Hair follicular keratinocyte (primary cell): ENCODE data around the genes CTSC, TRIM49, TRIM49D1, TRIM49C and HEPHL1.

DNA sequence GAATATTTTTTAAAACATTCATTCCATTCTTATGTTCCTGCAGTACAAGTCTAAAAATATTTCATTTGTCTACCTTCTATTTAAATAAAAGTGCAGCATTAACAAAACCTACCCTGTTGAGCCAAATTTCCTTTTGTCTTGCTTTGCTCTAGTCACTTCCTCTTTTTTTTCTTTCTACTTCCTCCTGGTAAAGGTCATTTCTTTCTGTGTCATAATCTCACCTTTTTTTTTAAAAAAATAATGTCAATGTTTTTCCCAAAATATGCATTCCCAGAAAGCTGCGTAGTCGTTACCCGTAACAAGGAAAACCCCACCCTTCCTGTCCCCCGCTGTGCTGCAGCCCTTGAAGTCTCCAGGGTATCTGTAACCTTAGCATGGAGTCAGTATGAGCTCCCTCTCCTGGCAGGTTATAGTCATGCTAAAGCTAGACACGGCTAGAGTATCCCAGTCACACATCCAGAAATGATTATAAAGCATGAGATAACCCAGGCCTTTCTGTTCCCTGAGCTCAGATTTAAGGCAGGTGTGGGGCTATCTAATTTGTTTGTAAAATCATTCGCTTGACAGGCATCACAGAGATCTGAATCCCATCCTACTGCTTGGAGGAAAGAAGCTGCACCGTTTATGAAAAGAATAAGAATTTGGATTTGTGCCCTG lies 51.1 kb upstream of the EED start:
- RAMPAGE, long total RNA: no peak

DNA sequence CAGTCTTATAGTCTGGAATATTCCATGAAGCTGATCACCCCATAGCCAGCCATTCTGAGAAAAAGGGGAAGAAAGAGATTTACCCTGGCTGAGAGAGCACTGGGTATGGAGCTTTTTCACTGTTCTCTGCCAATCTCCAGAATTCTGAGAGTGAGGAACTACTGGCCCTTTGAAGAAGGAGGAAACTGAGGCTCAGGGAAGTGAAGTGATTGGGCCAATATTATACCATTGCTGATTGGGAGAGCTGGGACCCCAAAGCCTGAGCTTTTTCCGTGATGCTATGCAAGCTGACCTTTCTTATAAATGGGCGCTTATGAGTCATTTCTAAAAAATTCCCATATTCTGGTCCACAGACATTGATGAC lies 67.5 kb downstream of the CCDC81 start:
- RAMPAGE, long total RNA: no peak

DNA sequence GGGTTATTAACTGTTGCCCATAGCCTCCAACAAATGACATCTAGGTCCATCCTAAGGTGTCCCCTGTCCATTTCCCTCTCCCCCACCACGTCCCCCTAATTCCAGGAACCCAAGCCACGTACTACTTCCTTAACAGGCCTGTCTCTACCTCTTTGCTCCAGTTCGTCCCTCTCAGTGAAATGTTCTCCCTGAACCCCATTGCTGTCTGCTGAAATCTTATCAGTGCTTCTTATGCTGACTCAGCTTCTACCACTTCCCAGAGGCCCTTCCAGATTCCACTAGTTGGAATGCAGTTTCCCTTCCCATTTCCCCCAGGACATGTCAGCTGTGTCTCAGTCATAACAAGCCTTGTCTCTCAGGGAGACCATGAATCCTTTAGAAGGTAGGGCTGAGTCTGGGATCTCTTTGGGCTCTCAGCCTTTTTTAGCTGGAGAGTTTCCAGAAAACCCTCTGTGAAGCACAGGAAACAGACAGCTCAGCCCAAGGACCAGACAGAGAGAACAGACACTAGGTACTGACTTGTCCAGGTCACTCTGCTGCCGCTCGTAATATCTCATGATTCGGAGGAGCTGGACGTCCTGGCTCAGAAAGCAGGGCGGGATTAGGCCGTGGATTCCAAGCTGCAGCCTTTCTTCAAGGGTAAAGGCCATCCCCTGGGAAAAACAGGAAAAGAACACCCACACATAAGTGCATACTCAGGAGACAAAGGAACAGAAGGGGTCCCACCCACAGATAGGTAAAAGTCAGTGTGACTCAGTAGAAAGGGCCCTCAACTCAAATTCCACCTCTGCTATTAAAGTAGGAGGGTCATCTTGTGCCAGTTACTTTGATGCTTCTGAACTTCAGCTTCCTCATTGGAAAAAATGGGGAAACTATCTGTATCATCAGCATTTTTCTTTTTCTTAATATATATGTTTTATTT lies 184.7 kb downstream of the CCDC81 start:
- RAMPAGE, long total RNA: no peak

DNA sequence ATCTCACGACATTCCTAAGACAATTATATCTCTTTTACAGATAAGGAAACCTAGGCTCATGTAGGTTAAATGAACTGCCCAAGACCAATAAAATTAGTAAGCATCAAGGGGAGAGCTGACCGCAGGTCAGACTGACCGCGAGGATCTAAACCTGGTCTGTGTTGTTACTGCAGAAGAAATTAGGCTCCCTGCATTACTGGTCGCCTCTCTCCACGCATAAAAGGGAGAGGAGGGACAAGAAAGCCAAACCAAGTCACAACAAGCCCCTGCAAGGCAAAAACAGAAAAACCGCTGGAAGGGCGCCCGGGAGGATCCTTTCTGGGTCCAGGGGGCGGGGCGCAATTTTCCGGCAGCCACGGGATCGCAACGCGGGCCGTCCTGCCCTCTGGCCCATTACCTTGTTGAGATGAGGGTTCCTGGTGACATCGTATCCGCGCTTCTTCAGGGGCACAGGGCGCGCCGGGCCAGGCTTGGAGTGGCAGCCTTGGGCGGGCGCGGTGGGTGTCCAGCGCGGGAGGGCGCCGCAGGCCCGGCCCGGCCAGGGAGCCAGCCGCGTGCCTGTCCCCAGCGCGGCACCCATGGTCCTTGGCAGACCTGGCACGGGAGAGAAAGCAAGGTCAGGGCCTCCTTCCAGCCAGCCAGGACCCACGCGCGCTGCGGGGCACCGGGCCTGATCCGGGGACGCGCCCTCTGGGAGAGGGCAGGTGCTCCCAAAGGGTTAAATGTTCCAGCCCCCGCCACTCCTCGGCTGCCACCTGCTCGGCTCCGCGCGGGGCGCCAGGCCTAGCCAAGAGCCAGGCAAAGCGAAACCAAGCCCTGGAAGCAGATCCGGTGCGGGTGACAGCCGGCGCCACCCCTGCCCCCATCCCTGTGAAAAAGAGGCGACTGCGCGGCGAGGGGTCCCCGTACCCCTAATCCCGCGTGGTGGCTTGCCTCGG lies 128.7 kb upstream of the PRSS23 start:
- RAMPAGE, long total RNA: no peak

DNA sequence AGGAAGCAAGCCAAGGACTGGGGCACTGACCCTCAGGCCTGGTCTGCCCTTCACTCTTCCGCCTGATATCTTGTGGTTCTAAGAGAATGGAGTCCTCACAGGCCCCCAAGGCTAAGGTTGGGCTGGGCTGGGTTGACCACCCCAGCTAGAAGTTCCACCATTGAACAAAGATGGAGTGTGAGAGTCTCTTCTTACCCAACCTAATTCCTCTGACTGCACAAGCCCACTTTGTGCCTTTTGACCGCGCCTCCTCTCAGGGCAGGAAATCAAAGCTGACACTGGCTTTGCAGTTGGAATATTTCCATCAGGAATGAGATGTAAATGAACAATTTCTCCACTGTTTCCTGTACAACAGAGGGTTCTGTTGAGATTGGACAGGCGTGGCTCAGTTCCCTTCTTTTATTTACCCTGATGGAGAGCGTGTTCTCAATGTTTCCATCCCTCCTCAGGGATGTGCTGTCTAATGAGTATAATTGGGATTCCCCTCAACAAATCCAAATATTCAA lies 59.2 kb upstream of the PRSS23 start:
- RAMPAGE, long total RNA: no peak

DNA sequence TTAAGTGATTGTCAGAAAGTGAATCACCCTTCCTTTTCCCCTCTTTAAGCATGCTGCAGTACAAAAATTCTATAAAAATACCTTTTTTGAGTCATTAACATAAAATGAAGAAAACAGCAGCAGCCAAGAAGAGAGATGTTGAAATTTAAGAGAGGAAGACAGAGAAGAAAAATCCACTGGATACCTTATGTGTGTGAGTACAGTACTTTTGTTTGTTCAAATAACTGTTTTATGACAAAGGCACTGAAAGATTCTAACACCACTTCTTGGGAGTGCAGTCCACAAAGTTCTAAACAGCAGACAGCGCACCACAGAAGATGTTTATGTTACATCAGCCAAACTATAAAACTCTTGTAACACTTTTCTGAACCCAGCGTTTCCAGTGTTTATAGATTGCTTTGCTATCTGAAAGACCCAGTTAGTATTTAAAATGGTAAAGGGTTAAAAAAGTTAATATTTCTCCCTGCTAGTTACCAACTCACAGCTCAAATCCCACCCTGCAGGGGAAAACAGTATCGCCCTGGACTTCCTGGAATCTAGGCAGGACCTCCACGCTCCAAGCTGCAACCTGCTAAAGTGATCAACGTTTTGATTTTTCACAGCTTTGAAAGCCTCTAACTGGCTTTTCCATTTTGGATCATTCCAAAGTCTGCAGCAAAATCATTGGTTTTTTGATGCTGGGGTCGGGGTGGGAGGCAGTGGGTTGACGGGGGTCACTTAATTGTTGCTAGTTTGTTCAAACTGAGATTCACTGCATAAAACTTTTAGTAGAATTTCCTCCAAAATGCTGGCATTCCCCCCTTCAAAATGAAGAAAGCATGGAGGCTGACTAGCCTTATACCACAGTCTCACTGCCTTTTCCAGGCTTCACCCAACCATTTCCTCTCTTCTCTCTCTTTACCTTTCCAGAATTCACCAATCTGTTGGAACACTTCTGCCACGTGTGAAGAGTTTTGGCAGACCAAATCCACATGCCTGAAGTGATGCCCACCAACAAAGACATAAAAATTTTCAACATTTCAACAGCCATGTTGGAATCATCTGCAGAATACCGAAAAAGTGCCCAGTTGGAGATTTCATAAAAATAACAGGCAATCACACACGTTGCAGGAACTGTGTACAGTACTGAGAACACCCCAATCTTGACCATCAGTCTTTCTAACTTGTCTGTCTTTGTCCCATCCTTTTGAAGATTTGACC lies 4.5 kb downstream of the FZD4 start:
- RAMPAGE, long total RNA: no peak

DNA sequence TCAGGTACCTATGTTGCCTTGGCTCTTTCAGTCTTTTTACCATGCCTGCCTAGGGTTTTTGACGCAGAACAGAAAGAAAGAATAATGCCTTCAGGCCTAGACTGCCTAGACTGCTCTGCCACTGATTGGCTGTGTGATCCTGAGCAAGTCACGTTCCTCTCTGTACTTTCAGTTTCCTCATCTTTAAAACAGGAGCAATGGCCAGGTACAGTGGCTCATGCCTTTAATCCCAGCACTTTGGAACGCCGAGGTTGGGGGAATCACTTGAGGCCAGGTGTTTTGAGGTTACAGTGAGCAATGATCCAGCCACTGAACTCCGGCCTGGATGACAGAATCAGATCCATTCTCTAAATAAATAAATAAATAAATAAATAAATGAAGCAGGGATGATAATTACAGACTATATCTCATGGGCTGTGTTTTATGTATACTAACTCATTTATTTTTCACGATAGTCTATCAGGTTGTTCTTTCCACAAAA lies 21.4 kb downstream of the CTSC start:
- RAMPAGE, long total RNA: no peak

DNA sequence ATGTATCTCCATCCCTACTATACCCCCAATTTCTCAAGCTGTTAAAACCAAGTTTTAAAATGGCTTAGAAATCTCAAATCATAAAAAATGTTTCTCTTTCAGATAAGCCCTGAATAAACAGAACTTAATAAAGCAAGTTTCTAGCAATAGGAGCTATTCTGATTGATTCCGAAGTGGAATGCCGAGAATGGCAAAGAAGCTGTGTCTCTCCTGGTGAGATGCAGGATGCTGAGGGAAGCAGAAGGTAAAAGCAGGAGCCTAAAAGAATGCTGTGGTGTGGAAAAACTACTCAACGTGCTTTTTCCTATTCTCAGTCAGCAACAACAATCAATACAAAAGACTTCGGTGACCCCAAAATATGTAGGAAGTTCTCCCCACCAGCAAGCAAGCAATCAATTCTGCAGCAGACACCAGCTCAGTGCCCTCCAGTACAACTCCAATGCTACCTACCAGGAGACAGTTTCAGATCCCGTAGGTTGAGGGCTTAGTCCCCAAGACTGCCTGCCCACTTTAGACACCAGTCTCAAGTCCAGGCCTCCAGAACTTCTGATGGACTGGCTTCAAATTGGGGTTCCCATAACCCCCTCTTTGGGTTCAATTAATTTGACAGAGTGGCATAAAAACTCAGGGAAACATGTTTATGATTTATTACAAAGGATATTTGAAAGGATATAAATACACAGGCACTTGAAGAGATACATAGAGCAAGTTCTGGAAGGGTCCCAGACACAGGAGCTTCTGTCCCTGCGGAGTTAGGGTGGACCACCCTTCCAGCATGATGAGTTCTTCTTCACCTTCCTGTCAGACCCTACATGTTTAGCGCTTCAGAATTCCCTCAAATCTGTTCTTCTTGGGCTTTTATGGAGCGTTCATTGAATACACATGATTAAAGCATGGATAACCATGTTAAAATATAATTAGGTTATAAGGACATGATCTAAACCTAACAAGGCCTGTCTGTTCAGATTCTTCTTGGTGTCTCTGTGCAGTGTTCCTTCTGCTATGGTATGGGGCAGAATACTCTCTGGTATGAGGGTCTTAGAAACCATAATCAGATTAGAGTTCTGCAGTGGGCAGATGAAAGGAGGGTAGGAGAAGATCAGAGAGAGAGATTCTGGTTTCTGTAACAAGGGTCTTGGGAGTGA lies 6.4 kb downstream of the CTSC start:
- RAMPAGE, long total RNA: no peak

DNA sequence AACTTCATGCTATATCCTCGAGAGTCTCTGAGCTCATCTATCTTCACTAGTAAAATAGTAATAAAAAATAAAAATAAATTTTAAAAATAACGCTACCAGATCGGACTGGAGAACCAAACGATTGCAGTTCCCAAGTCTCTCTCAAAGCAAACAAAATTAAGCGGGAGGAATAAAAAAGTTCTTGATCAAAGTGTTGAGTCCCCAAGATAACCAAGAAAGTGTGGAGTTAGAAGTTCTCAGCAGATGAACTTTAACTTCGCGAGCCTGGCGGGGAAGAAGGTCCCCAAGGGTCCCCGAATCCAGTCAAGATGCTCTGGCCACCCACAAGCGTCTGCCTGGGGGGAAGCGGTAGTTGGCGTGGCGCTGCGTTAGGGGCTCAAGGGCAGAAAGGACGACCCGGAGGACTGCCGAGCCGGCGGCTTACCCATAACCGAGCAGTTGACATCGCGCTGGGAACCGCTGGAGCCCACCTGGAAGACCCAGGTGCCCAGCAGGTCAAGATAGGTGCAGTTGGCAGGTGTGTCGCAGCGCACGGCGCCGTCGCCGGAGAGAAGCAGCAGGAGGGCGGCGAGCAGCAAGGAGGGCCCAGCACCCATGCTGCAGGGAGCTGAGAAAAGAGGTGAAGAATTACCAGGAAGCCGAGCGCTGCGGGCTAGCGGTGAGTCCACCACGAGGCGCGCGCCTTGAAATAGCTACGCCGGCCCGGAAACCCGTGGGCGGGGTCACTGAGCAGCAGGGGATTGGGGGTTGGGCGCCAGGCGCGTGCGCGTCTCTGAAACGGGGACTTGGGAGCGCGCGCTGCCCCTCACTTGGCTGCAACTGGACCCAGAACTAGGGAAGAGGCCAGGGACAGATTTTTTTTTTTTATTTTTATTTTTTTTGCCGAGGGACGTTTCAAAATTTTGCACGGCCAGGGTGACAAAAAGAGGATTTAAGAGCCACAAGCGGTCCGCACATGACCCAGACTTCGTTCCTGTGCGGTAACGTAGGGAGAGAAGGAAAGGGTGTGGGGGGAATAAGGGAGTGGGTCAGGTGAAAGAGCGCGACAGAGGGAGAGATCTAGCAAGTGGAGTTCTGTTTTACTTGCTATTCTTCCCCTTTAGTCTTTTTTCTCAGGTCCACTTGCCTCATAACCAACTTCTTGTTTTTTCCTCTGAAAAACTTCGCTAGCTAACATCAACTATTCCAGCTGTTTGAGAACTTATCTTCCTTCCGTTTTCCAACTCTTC lies at the start of gene CTSC:
Gene CTSC (minus strand): TSS at position 660 of the 1,229 bp plus-strand sequence.
- RAMPAGE, long total RNA: no peak

DNA sequence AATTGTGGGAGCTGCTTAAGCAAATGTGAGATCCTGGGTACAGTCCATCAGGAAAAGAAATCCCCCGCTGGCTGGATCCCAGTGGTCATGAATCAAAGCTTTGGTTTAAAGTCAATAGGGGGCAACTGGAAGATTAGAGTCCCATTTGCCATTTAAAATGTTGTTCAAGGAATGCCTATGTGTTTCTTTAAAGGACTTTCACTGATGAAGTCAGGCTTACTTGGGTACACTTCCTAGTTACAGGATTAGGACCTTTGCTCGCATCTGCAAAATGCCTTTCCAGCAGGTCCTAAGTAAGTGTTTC lies at the start of gene TRIM49:
Gene TRIM49 (minus strand): TSS at position 137 of the 304 bp plus-strand sequence.
- RAMPAGE, long total RNA: no peak

DNA sequence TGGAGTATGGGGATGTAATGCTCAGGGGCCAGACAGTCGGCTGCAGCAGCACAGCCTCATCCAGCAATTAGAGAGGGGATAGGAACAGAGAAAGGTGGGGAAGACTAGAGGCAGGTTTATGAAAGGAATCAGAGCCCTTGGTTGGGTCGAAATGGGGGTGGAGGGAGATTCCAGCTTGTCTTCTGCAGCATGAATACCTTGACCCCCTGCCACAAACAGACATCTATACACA lies at the start of gene TRIM49D1:
Gene TRIM49D1 (minus strand): TSS at position 57 of the 232 bp plus-strand sequence.
- RAMPAGE, long total RNA: no peak

DNA sequence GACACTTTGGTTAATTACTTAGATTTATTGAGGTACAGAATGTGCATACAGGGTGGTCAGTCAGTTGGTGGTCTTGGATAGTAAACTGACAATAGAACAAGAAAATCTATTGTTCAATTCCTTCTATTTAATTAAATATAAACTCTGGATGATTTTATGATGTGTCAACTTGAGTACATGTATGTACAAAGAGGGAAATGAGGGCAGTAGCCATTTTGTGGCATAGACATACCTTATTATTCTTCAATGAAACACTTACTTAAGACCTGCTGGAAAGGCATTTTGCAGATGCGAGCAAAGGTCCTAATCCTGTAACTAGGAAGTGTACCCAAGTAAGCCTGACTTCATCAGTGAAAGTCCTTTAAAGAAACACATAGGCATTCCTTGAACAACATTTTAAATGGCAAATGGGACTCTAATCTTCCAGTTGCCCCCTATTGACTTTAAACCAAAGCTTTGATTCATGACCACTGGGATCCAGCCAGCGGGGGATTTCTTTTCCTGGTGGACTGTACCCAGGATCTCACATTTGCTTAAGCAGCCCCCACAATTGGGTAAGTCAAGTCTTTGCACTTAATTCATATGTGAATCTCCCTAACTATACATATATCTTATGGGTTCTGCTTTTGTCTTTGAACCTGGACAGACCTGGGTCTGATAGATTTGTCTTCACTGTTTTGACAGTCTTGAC lies at the start of gene TRIM49C:
Gene TRIM49C (plus strand): TSS at position 416 of the 691 bp plus-strand sequence.
- RAMPAGE, long total RNA: no peak

DNA sequence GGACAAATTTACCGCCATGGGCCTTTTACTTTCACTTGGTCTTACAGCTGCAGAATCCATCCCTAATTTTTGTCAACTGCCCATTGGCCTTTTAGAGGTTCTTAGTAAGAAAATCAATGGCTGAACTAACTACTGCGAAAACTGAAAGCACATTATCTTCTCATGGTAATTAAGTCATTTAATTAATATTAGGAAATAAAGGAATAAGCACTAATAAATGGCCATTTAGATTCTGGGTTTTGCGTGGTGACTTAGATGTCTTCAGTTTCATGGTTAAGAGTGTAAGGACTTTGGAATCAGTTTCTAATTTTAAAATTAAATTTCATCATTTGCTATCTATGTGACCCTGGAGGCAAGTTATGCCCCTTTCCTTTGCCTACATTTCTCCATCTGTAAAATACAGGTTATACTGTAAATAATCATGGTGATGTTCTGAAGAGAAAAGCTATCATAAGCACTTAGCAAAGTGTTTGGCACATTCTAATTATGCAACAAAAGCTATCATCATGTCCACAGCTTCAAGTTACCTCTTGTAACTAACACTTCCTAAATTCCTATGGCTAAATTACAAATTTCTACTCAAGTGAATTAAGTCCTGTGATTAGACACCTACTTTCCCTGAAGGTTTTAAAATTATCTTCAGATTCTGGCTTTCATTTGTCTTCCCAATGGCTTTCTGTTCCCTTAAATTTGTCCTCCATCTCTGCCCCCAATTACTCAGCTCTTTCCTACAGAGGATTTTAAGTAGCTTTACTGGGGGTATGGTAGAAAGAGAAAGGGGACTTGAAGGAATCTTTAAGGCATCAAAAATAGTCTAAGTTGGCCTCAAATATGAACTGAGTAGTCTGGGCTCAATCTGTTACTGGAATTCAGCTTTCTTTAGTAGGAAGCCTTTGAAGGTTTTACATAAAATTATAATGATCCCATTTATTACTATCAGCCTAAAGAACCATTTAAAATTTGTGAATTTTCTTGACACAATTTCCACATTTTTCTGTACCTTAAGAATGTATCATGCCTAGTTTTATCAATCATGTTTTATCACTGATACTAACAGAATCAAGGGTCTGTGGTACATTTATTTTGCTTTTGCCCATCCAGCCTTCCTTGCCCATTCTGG lies 26.3 kb downstream of the CHORDC1 start:
- RAMPAGE, long total RNA: no peak

DNA sequence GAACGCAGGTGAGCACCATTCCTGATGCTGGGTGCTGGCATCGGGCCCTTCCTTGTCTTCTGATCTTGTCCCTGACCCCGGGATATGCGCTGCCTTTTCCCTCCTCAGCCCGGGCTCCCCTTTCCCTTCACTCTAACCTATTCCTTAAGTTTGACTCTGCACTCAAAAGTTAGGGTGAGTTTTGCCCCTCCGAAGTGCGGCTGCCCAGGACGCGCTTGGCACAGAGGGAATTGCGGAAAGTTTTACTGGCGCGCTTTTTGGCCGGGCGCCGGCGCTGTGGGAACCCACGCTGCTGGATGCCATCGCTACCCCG lies 446 bp downstream of the MTNR1B start:
- RAMPAGE, long total RNA: no peak

DNA sequence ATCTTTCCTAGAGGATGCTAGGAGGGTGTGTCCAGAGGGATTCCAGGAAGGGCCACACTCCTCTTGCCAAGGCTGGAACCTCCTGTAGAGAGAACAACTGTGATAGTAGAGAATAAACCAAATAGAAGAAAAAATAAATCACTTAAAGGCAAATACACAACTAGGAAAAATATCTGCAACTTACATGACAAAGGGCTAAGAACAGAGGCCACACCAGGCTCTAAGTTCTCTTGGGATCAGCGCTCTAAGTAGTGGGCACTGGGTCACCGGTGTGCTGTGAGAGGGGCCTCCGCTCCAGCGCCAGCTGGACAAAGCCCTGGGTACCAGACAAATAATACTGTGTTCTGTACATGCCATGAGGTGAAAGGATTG lies 64.0 kb downstream of the SMCO4 start:
- RAMPAGE, long total RNA: no peak

DNA sequence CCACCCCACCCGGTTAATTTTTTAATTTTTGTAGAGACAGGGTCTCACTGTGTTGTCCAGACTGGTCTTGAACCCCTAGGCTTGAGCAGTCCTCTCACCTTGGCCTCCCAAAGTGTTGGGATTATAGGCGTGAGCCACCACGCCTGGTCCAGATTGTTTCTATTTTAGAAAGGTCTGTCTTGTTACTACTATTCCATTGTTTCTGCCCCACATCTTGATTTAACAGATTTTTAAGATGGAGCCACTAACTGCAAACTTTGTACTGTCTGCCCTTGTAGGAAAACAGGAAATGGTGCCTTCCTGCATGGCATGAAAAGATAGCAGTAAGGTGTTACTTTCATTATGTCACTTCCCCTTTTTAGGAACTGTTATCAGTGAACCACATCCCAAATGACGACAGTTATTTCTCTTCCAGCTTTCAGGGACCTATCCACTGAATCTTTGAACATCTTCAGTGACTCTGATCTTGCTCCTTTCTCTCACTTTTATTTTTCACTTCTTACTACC lies 23.2 kb downstream of the TAF1D start:
- RAMPAGE, long total RNA: no peak

- RAMPAGE, long total RNA: no peak
Measured at GRCh38 chr11:93728734-93729263, 12.5 kb downstream of the TAF1D start.

DNA sequence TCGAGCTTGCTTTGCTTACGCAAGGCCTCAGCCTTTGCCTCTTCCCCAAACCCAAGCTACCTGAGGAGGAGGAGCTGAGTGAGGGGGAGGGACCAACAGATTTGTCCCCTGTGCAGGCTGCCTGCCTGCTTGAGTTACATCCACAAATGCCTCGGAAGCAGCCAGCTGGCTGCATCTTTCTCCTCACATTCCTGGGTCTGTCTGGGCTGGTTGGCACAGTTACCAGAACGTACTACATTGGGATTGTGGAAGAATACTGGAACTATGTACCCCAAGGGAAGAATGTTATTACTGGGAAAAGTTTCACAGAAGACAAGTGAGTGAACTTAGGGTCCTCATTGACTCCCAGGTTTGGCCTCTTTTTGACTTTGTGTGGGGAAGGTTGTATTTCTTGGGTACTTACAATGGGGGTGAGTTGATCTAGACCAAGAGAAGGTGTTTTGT lies at the start of gene HEPHL1:
Gene HEPHL1 (plus strand): TSS at position 132 of the 444 bp plus-strand sequence.
- RAMPAGE, long total RNA: no peak

DNA sequence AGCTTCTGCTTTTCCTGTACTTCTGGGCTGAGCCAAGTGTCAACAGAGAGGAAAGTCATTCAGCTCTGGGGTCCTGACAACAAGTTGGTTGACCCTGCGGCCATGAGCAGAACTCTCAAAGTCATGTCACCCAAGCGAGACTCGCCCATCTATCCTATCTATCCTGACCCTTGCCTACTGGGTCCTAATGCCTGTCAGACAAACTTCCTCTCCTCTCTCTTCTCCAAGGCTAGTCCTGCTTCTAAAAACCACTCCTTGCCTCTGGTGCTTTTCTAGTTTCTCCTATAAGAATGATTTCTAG lies 9.7 kb upstream of the PANX1 start:
- RAMPAGE, long total RNA: no peak

DNA sequence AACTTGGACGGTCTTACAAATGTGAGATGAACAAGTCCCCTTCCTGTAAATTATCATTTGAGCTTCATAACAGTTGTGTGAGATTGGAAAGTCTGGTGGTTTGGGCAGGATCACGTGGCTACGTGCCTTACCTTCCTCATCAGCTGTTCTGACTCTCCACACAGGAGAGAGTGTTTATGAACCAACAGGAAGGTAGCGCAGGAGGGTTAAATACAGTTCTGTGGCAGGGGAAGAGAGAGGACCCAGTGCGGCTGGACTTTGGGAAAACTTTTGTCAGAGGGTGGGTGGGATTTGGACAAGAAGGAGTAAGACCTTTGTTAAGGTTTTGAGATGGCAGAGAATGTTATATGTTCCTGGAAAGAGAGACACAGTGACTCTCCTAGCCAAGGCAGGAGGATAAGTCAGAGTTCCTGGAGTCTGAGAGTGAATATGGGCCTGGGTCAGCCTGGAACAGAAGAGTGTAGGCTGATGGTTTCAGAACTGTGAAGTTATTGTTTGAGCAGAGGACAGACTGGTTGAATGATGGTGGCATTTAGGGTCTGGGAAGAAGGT lies 1.5 kb downstream of the PANX1 start:
- RAMPAGE, long total RNA: no peak